SK-N-MC (cell line): Measurements from ENCODE around the genes MAGEA6, NSDHL, PNMA6A and TREX2.

DNA sequence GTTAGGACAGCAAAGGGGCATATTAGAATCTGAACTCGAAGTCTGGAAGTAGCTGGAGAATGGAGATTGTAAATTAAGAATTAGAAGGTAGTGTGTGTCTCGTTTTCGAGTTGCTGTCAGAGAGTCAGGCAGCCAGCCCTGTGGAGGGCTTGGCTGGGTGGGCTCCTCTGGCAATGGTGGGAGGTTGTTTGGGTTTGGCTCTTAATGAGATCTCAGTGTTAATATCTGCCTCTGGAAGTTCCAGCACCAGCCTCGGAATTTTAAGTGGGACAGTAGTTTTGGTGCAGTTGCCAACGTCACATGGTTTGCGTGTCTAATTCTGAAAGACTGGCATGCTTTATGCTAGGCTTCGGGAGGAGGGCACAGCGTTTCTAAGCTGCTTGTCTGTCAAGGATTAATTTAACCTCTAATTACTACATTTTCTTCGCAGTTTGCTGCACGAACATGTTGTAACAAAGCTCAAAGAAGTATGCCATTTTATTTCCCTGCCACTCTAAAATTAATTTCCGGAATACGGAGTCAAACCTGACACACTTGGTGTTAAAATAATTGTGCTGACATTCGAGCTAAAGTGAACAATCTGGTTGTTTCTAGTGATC lies 9.2 kb downstream of the MAMLD1 start:
- RRBS, result no CpG with 5 or more reads among the region's 13 CpGs

DNA sequence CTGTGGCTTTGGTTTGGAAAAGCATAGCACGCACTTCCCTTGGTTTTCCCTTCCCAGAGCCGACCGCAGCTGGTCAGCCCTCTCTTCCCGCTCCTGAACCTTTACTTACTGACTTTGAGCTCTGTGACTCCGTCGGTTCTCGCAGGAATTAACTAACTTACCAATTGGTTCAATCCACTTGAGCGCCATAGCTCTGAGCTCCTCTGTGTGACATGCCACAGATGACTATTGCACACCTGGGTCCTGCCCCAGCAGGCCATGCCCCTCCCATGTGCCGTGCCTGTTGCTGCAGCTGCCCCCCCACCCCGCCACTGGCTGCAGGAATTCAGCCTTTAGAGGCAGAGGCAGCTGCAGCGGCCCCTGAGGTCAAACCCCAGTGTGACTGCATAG lies 70.5 kb downstream of the MTMR1 start:
- RRBS, result no CpG with 5 or more reads among the region's 11 CpGs

DNA sequence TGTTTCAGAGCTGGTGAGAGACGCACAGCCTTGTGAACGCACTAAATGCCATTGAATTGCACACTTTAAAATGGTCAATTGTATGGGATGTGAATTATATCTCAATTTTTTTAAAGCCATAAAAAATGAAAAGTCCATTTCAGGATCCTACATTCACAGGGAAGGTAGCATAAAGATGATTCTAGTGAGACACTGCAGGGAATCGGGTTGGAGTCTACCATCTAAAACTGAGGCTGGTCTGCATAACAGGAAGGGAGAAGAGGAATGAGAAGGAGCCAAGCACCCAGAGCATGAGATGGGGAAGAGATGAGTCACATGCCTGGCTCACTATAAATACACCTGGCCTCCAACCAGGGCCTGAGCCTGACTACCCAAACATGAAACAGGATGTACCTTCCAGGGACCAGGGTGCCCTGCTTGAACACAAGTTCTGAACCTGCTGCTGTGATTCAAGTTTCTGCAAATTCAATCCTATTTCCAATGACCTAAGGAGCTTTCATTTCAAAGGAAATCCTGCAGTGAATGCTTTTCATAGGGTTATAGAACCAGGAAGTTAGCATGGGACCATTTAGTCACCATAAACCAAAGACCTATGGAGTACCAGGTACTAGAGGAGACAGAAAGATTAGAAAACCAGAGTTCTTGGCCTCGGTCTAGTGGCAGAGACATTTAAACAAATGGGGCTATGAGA lies 24.9 kb downstream of the CD99L2 start:
- RRBS, result no CpG with 5 or more reads among the region's 4 CpGs

DNA sequence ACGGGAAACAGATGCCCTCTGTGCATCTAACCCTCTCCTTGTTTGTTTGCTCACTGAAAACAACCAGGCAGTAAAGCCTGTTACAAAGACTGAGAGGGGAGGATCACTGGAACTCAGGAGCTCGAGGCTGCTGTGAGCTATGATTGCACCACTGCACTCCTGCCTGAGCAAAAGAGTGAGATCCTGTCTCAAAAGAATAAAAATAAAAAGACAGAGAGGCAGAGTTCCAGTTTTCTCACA lies 16.7 kb upstream of the HMGB3 start:
- RRBS, result no CpG with 5 or more reads among the region's 2 CpGs

DNA sequence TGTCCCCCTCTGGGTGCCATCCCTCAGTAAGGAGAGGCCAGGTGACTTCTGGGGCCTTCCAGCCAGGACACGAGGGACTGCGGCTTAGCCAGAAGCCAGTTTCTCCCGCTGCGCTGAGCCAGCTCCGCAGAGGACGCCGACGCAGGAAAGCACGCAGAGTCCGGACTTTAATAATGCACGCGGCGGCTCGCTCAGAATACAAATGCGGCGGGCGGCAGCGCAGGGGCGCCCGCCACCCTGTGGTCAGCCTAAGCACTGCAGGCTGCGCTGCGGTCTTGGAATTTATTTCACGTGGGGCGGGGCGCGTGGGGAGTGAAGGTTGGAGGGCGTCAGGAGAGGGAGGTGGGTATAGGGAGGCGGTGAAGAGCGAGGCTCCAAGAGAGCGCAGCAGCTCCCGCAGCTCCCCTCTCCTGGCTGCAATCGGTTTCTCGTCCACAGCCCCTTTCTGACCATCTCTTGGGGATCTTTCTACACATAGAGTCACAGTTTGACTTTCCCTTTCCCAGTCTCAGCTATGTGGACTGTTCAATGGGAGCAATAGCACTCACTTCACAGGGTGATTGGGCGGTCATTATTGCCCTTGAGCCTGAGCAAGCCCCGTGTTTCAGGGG lies 94.0 kb upstream of the GPR50 start:
- RRBS, result no CpG with 5 or more reads among the region's 35 CpGs

GRCh38 chrX:151957775-151958890 lies 16.3 kb downstream of the GABRE start:
- RRBS, result no CpG with 5 or more reads among the region's 10 CpGs

DNA sequence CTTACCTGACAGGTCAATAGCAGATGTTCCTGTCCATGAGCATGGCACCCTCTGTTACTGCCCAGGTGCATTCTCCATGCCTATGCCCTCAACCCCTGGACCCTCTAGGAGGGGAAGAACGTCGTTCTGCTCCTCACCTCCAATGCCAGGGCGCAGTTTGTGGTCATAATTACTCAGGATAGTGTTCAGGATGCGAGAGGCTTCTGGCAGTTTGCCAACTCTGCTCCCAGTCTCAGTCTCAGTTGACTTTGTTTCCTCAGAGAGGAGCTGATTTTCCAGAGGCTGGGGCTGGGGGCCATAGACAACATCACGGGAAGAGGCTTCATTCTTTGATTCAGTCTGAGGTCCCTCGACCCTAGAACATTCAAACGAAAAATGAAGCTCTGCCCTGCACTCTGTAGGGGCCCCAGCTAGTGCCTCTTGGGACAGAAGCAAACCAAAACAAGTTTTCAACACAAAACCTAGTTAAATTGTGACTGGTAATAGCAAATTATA lies 4.4 kb downstream of the GABRE start:
- RRBS, result no CpG with 5 or more reads among the region's 7 CpGs

- RRBS, result no CpG with 5 or more reads among the region's 5 CpGs
These were observed 1.7 kb upstream of the GABRE start for GRCh38 chrX:151976292-151976504.

DNA sequence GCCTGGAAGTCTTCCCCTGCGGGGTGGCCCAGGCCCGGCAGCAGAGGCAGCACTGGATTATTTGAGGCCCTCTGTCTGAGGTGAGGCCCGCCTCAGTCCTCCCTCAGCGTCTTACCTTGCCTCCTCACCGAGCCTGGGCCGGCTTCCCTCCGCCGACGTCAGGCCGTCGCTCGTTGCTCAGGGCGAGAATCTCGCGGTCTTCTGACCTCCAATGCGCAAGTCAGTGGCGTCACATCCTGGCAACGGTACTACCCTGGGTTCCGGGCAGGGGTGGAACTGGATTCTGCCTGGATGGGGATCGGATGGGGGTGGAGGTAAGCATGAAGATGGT lies at the start of gene MAGEA6:
Gene MAGEA6 (minus strand): TSS at position 151 of the 331 bp plus-strand sequence.
- RRBS, result no CpG with 5 or more reads among the region's 20 CpGs

GRCh38 chrX:152830413-152831497 lies at the start of gene NSDHL:
TSS of gene NSDHL (plus strand) at chrX:152831063.
- RRBS, result no CpG with 5 or more reads among the region's 78 CpGs

GRCh38 chrX:152897359-152897727 lies 524 bp upstream of the ZNF185 start:
- RRBS, result 51% methylated on average over 3 of the region's 21 CpGs

DNA sequence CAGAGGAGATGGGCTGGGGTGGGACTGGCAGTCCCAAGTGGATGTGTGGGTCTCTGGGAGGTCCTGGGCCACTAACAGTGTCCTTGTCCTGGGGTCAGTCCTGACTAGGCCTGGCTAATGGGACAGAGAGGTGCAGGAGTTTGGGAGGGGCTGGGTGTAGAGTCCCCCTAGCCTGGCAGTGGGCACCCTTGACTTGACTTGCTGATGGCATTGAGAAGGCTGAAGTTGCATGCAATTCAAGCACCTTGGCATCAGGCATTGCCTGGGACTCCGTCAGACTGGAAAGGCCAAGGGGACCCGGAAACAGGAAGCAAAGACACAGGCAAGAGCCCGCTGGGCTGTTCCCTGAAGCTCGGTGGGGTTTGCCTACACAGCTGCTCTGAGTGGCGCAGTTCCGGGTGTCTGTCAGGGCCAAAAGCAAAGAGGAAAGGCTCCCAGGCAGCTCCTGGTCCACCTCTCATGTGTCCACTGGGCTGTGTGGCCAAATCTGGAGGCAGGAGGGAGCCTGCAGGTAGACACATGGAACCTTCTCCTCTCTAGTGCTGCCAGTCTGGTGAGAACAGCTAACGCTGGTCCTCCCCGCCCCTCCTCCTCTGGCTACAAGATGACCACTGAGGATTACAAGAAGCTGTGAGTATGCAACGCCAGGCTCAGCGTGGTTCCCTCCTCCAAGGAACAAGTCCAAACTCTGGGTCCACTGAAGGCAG lies 19.8 kb downstream of the ZNF185 start:
- RRBS, result 48% methylated on average over 4 of the region's 10 CpGs

GRCh38 chrX:152930571-152930912 lies 32.7 kb downstream of the ZNF185 start:
- RRBS, result no CpG with 5 or more reads among the region's 2 CpGs

GRCh38 chrX:153072204-153072724 lies at the start of gene PNMA6A:
TSS of gene PNMA6A (plus strand) at chrX:153072454.
- RRBS, result no CpG with 5 or more reads among the region's 69 CpGs

DNA sequence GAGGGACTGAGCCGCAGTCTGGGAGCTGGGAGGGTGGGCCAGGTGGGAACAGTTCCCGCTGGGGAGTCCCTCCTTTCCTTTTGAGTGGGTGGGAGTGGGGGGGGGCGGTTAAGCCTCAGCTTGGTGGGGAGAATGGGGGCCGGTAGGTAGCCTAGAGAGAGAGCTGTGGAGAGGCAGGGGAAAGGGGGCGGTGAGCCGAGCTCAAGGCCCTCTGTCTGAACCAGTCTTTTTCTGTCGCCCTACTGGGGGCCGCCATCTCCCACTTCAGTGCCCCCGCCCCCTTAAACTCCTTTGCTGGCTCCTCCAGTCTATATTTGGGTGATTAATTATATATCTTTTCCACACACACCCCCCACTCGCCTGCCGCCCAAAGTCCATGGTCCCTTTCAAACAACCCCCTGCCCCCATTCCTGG lies 830 bp downstream of the ZNF275 start:
- RRBS, result no CpG with 5 or more reads among the region's 11 CpGs

DNA sequence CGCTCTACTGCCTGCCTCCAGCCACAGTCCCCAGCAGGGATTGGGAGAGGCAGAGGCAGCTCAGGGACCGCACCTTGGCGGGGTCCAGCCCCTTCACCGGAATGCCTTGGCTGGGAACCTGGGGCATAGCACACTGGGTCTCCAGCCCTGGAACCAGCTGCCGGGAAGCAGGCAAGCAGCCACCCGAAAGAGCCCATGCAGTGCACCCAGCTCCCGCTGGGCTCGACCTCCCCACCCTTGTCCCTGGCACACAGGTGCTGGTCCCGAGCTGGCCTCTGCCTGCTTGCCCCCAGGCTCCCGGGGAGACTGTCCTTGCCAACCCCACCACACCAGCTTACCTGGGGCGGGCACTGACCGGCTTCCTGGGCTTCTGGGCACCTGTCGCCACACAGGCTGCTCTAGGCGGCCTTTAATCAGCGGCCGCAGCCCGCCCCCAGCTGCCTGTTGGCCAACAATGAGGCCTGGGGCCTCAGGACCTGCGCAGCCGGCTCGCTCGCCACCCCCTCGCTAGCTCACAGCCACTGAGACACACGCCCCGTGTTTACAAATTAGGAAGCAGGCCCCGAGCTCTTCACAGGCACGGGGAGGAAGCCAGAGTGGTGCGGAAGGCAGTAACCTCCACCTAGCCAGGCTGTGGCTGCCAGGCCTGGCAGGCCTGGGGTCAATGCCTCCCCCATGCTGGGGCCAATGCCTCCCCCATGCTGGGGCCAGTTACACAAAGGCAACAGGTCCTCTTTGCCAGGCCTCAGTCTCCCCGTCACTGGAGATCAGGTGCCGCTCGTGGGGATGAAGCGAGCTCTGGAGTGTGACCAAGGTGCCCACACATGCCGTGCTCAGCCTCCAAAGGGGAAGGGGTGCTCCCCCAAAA lies at the start of gene TREX2:
Gene TREX2 (minus strand): TSS at position 386 of the 868 bp plus-strand sequence.
- RRBS, result 61% methylated on average over 5 of the region's 32 CpGs

DNA sequence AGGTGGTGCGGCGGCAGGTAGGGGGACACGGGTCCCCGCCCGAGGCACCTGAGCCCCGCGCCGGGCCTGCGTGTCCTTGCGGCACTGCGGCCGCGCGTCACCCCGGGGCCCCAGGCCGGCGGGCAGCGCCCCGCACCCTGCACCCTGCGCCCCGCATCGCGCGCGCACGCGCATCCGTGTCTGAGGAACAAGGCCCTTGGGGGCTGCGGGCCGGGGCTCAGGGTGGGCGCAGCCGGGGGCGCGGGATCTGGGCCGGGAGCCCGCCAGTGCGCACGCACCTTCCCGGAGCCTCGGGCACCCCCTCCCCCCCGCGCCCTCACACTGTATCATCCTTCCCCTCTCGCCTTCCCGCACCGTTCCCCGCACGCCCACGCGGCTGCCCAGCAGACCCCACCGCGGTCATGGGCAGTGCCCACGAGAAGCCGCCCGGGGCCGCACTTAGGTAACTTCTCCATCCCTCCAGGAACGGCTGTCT lies 564 bp downstream of the ATP2B3 start:
- RRBS, result 23% methylated on average over 22 of the region's 56 CpGs

DNA sequence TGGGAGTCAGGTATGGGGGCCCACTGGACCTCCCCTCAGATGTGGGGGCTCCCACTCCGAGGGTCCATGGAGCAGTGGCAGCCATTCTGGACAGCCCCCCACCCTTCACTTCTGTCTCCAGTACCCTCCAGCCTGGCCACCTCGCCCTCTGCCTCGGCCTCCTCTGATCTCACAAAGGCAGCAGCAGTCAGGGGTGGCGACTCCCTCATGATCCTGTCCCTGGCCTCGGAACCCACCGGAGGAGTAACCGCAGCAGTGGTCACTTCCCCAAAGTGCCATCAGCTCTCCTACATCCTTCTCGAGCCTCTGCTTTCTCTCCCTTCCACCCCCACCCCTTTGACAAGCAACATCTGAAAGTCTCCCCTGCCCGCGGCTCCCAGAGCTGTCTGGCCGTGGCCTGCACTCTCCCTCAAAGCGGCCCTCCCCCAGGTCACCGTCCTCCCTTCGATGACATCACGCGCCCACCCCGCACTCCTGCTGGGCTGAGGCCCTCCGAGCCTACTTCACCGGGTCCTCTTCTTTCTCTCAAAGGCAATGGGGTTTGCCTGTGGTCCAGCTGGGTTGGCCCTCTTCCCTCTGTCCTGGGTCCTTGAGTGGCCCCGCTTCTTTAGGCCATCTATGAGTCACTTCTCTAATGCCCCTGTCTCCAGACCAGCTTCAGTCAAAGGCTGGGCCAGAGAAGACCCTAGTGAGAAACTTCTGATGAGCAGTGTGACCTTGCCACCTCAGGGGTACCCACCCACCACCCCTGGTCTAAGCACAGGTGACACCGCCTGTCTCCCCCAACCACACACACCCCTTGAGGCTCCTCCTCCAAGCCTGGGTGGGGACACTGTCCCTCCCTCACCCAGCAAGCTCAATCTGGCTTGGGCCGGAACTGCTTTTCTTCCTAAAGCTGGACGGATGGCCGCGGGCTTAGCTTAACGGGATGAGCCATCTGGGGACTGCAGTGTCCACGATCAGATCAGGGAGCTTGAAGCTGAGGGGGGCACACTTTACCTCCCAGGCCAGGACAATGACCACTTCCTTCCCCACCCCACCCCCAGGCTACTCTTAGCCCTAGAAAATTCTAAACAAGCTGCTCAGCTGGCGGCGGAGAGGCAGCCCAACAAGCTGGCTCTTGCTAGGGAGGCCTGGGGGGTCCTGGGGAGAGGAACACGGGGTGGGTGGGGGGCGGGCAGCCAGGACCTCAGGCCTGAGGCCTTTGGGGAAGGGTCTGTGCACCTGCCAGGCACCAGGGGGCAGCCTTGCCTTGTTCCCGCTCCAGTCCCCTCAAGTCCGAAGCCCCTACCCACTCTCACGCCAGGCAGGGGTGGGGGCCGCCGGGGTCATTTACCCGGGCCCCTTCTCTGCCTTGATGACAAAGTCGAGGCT lies 1.2 kb upstream of the SLC6A8 start:
- RRBS, result no CpG with 5 or more reads among the region's 38 CpGs

DNA sequence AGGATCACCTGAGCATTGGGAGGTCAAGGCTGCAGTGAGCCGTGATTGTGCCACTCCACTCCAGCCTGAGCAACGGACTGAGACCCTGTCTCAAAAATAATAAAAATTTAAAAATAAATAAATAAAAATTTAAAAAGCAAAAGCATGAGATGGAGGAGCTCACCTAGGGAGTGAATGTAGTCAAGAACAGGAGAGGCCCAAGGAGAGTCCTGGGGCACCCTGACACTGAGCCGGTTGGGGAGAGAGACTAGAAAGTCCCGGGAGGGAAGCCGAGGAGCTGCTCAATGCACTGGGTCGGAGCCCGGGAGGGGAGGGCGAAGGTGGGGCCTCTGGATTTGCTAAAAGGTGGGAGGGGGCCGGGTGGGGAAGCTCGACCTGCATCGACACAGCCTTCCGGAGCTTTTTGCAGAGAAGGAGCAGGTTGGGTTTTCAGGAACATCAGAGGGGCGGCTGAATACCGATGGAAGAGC lies 12.0 kb downstream of the PDZD4 start:
- RRBS, result 49% methylated on average over 6 of the region's 14 CpGs

GRCh38 chrX:153927799-153928890 lies 2.1 kb upstream of the ARHGAP4 start:
- RRBS, result 20% methylated on average over 57 of the region's 82 CpGs